Foreskin fibroblast (primary cell): ENCODE measurements around a stretch of chr1.

DNA sequence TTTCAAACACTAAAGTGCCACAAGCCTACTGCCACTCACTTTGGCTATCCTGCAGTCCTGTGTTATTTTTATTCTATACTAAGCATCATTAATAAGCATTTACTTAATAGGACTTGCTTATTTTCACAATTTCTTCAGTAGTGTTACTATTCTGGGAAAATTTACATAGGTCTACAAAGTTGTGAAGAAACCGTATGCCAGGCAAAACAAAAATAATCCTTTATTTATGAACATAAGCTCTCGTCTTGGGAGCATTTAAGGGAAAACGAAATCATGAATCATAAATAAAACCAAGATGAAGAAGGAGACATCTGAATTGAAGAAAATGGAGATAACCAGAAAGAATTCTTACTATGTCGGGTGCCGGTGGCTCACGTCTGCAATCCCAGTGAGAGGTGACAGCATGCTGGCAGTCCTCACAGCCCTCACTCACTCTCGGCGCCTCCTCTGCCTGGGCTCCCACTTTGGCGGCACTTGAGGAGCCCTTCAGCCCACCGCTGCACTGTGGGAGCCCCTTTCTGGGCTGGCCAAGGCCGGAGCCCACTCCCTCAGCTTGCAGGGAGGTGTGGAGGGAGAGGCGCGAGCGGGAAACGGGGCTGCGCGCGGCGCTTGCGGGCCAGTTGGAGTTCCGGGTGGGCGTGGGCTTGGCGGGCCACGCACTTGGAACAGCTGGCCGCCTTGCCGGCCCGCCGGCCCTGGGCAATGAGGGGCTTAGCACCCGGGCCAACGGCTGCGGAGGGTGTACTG lies 1672.3 kb upstream of the B3GALT2 start:
- RRBS = no CpG with 5 or more reads among the region's 31 CpGs

DNA sequence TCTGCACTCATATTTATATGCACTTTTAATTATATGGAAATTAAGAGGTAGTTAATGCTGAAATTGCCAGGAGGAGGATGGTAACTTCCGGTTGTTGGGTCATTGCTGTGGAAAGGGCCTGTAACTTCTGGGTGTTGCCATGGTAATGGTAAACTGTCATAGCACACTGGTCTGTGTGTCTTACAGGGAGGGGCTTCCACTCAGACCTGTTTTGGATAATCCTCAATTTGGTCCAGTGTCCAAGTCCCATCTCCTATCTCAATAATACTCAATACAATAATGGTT lies 7.7 kb downstream of the CFH start:
- RRBS = no CpG with 5 or more reads among the region's 1 CpG

GRCh38 chr1:196682994-196683937 lies 31.4 kb downstream of the CFH start:
- RRBS = no CpG with 5 or more reads among the region's 1 CpG

DNA sequence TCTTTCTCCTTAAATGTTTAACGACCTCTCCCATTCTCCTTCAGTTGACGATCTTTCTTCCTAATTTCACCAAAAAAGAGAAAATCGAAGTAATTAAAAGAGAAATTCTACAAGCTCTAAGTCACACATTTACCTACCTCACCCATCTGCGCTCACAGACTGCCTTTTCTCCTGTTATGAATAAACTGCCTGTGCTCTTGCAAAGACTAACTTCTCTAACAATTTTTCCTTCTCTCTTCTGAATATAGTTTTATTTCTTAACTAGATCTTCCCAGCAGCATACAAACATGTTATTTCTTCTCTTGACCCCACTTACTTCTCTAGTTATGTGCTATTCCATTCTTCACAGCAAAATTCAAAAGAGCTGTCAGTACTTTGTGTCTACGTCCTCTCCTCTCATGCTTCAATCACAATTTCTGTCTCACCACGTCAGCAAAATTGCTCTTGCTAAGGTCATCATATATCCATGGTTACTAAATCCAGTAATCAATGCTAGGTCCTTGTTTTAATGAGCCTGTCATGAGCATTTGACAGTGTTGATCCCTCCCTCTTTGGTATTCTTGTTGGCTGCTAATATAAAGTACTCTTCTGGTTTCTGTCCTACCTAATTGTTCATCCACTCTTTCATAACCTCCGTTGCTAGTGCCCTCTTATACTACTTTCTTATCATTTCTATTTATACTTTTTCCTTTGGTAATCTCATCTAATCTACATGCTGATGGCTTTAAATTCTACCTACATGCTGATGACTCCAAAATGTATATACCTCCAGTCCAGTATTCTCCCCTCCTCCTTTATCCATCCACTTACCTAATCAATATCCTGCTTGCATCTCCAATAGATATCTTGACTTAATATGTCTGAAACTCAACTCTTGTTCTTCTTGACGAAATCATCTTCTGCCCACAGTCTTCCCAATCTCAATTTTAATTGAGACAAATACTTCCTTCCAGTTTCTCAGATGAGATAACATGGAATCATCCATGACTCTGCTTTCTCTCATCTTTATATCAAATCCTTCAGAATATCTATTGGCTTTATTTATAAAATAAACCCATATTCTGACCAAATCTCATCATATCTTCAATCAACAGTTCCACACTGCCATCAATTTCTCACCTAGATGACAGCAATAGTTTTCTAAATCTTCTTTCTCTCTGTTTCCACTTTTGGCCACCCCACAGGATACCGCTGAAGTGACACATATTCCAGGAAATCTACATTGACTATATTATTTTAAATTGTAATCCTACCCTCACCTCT lies 214.0 kb downstream of the DENND1B start:
- RRBS = no CpG with 5 or more reads among the region's 9 CpGs

- RRBS = no CpG with 5 or more reads among the region's 6 CpGs
Observed at GRCh38 chr1:197620558-197621100, 154.7 kb downstream of the DENND1B start.

DNA sequence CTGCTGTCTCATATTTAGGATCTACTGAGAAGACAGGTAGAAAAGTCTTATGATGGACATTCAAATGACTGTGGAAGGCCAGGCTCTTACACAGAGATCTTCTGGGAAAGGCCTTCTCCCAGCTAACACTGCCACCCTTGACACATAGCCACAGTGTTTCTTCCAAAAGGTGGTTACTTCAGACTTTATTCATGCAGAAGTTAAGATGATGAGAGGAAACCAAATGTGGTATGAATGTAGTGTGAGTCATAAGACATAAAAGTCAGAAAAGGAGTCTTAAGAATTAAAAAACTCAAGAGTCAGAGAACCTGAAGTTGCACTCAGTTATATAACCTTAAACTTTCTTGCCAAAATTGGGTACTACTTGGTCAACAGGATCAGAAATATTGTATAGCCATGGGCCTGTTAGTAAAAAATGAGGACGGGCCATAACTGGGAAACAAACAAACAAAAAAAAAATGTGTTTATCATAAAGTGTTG lies 1.1 kb upstream of the DENND1B start:
- RRBS = no CpG with 5 or more reads among the region's 1 CpG

- RRBS = no CpG with 5 or more reads among the region's 5 CpGs
Observed at GRCh38 chr1:197995518-197996097, 78.4 kb downstream of the LHX9 start.

GRCh38 chr1:198196528-198197107 lies 39.8 kb downstream of the NEK7 start:
- RRBS = no CpG with 5 or more reads among the region's 6 CpGs

- RRBS = no CpG with 5 or more reads among the region's 3 CpGs
Observed at GRCh38 chr1:198278684-198279368, 122.0 kb downstream of the NEK7 start.

GRCh38 chr1:198319451-198320003 lies 162.7 kb downstream of the NEK7 start:
- RRBS = no CpG with 5 or more reads among the region's 4 CpGs

GRCh38 chr1:198648219-198648482 lies 9.3 kb downstream of the PTPRC start:
- RRBS = no CpG with 5 or more reads among the region's 2 CpGs

- RRBS = no CpG with 5 or more reads among the region's 10 CpGs
Observed at GRCh38 chr1:198935139-198935903, 296.5 kb downstream of the PTPRC start.

DNA sequence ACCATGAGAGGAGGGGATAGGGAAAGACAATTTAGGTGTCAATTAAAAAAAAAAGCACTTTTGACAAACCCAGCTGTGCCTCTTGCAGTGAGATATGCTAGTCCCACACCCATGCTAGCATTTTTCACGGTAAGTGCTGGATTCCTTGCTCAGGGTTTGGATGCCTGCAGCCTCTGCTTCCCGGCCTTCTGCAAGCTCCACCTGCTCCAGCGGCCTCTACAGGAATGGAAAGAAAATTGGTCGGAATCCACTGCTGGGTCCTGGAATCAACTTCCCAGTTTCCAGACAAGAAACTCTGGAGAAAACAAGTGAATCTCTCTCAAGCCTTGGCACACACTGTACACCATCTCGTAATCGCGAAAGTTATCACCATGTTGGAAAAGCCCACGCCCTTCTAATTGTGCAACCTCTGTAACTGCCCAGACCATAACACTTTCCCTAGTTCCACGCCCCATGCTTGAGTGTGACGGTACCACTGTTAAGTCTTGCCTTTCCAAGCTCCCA lies 5.9 kb downstream of the NR5A2 start:
- RRBS = no CpG with 5 or more reads among the region's 10 CpGs

GRCh38 chr1:200036264-200037216 lies 9.0 kb downstream of the NR5A2 start:
- RRBS = no CpG with 5 or more reads among the region's 29 CpGs

GRCh38 chr1:200250339-200251213 lies 159.3 kb downstream of the ZNF281 start:
- RRBS = no CpG with 5 or more reads among the region's 12 CpGs

GRCh38 chr1:200298180-200298818 lies 111.5 kb downstream of the ZNF281 start:
- RRBS = no CpG with 5 or more reads among the region's 5 CpGs

DNA sequence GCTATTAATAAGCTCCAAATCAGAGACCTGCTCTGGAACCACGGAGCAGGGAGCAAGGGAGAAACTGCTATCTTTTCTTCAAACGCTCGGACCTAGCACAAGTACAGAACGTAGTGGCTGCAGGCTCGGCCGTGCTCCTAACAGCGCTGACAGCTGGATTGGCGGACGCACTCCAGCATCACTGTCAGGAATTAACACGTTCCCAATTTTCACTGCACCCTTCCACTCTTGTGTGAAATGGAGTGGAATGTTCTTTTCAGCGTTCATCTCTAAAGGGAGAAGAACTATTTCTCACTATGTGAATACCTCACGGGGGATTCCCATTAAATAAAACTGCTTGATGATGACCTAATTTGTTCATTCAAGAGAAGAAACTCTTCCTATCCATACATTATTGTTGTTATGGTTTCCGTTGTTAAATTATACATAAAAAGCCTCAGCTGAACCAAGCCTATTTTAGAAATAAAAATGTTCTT lies 106.9 kb downstream of the ZNF281 start:
- RRBS = no CpG with 5 or more reads among the region's 13 CpGs

DNA sequence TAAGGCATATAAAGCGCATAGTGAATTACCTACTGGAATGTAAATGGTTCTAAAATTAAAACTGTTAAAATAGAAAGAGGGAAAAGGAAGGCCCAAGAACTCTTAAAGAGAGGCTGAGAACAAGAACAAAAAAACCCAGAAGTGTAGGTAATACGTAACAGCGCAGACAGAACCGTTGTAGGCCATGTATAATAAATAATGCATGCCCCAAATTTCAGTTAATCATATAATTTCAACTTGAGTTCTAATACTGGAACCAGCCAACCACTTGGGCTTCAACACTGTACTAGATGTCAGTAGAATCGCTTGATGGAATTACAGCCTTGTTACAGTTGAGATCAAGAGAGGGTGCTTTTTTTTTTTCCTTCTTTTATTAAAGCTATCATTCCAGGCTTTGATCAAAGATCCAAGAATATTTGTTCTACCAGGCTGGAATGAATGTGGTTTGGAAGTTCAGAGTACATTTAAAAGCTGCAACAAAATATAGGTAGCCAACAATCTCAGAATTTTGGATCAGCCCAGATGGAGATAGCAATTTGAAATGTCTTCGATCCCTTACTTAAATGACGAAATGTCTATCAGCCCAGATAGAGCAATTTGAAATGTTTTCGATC lies 3.8 kb downstream of the ZNF281 start:
- RRBS = no CpG with 5 or more reads among the region's 8 CpGs